Mammary microvascular endothelial cell (primary cell): ENCODE data around the genes ANXA1, C9orf40 and RFK.

DNA sequence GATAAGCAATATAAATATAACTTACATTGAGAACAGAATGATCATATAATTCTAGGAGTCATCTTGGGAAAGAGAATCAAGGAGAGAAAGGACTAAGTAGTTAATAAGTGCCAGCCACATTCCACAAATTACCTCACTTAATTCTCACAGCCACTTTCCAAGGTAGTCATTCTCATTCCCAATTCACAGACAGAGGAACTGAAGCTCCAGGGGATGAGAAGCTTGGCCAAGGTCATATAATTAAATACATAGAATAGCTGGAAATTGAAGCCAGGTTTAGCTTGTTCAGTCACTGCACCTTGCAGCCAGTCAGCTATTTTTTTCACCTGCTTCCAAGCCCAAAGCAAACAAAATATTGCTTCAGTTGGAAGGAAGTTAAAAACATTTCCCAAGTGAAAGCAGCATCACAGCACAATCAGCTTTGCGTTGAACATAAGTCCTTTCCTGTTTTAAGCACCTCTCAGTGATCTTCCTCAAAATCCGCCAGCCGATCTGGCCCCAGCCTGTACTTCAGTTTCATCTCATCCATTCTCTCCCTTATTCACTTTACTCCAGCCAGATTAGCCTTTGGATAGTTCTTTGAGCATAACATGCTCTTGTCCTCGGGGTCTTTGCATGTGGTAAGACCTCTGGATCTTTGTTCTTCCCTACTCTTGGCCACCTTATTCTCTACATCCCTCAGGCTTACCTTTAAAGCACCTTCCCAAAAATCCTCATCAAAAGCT lies 4.8 kb downstream of the ALDH1A1 start:
- RAMPAGE, long total RNA = no peak

GRCh38 chr9:73131816-73132965 lies 19.5 kb upstream of the ANXA1 start:
- RAMPAGE, long total RNA = no peak

DNA sequence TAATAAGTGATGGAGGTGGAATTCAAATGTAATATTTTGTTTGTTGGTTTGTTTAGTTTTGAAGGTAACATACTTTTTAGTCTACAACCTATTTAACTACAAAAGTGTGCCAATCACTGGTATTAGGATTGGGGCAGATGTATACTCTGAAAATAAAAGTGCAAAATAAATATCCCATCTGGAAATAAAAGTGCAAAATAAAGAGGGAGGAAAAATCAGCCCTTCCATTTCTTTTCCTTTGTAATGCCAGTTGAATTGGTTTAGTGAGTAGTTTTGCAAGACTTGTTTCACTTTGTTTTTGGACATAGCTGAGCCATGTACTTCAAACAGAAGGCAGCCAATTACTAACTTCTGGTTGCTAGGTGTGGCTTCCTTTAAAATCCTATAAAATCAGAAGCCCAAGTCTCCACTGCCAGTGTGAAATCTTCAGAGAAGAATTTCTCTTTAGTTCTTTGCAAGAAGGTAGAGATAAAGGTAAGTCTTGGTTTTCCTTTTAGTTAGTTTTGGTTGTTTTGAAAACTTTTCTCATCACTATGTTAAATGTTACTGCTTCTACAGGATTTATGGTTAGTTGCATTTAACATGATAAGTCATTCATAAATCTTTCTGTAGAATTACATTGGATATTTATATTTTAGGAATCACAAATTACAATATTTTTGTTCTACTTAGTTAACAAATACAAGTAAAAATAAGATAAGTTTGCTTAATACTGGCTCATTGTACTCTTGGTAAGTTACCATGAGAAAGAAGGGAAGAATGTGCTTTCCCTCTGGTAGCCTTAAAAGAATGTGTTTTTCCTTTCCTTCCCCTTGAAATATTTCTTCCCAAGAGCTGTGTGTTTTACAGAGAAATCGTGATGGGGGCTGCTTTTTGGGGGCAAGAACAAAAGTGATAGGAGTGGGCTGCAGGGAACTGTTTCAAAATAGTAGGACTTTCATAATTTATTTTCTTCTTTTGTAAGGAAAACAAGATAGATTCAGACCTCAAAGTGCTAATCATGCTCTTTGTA lies at the start of gene ANXA1:
Gene ANXA1 (plus strand): TSS at position 415 of the 1,012 bp plus-strand sequence.
- RAMPAGE, long total RNA = start-site peak on the plus strand centred at position 394 of the sequence, 54 bp wide, 26,743 and 13,263 reads in 2 replicates

DNA sequence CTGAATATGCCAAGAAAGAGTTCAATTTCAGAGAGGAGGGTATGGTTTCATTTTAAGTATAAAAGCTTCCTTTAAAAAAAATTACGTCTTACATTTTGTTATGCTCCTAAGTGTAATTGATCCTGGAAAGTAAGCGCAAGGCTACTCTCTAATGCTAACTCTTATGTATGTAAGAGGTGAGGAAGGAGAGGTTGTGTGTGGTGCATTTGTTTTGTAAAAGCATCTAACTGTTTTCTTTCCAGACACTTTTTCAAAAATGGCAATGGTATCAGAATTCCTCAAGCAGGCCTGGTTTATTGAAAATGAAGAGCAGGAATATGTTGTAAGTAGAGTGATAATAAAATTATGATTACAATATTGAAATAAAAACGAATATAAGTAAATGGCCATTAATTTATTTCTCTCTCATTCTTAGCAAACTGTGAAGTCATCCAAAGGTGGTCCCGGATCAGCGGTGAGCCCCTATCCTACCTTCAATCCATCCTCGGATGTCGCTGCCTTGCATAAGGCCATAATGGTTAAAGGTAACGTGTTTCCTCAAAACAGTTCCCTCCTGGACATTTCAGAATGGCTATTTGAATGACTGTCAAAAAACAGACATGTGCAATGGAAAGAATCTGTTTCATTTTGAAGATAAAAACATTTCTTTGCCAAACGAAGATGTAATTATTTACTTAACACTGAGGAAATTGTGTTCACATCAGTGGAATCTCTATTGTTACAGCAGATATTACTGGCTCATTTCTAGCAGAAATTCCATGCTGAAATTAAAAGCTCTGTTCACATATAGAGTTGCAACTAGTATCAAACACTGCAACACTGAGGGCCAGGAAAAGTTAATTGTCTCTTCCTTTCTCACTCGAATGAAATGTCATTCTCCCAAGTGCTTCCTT lies 6.9 kb downstream of the ANXA1 start:
- RAMPAGE, long total RNA = no peak

DNA sequence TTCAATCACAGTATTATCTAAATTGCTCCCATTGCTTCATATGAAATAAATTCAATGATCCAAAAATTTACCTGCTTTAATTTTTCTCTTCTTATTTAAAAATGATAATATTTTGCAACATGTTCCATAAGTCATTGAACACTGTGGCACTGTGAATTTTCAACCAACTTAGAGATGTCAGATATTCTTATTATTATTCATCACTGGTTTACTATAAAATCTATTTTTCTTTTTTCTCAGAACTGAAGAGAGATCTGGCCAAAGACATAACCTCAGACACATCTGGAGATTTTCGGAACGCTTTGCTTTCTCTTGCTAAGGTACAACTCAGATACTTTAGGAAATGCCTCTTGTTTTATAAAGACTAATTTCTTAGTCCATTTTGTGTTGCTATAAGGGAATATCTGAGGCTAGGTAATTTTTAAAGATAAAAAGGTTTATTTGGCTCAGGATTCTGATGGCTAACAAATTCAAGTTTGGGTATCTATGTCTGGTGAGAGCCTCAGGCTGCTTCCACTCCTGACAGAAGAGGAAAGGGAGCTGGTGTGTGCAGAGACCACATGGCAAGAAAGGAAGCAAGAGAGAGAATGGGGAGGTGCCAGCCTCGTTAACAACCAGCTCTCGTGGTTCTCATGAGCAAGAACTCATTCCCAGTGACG lies 11.0 kb downstream of the ANXA1 start:
- RAMPAGE, long total RNA = no peak

DNA sequence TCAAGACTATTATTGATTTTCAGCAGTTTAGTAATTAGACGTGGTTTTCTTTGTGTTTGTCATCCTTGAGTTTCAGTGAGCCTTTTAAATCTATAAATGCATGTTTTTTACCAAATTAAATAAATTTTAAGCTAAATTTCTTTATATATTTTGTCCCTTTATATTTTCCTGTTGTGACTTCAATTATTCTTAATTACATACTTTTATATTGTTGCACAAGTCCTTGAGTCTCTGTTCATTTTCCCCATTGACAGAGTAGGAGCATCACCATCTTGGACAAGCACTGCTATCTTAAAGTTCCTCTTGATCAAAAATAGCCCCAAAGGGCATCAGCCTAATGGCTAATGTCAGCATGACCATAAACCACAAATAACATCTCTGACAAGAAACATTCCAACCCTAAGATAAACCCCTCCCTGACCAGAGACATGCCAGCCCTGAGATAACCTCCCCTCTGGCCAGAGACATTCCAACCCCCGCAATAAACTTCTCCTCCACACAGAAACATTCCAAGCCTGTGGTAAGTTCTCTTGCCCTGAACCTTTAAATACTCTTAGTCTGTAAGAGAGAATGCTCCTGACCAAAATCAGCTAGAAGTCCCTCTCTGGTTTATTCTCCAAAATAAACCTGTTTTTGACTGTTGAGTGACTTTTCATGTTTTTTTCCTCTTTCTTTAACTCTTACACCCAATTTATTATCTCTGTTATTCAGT lies 293.7 kb downstream of the ANXA1 start:
- RAMPAGE, long total RNA = no peak

GRCh38 chr9:74499245-74500312 lies 2.4 kb downstream of the RORB start:
- RAMPAGE, long total RNA = no peak

GRCh38 chr9:74874164-74874363 lies 13.7 kb downstream of the TRPM6 start:
- RAMPAGE, long total RNA = no peak

GRCh38 chr9:74951449-74952080 lies 1.1 kb downstream of the C9orf40 start:
- RAMPAGE, long total RNA = no peak

DNA sequence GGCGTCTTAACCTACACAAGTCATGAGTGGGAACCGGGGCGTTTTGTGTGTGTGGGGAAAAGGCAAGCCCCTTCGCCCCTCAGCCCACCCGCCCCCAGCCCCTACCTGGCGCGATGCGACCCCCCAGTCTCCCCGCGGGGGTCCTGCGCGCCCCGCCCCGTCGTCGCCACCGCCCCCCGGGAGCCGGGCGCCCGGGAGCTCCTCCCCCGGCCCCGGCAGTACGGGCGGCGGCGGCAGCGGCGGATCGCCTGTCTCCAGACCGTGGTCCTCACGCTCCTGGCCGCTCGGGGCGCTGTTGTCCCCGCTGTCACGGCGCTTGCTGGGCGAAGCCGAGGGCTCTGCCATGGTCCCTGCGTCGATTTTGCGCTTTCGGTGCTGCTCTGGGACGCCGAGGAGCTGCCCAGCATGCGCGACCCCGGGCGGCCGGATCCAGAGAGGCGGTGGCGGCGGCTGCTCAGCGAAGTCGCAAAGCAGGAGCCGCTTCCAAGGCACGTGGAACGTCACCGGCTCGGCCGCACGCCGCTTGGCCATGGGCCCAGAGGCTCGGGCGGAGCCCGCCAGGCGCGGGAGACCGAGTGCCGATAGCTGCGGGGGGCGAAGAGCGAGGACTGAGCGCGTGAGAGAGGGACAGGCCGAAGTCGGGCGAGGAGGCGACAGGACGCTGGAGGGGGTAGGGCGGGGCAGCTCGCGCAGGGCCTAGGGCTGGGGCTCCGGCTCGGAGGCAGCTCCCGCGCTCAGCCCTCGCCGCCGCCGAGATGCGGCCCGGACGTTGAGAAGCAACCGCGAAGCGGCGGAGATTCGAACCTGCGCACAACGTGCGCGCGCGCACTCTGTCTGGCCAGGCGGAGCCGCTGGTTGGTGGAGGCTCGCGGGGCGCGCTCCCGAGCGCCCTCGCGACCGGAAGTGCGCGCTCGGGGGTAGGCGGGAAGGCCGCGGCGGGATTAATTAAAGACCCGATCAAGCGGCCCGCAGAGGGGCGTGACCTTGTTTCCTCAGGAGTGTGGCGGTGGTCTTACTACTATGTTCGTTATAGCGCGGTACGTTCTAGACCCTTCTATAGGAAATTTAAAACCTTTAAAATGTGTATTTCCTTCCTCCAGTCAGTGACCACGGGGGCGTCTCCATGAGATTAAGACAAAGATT lies at the start of gene C9orf40:
Gene C9orf40 (minus strand): TSS at position 832 of the 1,143 bp plus-strand sequence.
- RAMPAGE, long total RNA = start-site peak on the plus strand centred at position 319 of the sequence, 31 bp wide, 15 and 9 reads in 2 replicates; start-site peak on the minus strand centred at position 805 of the sequence, 106 bp wide, 55 and 17 reads in 2 replicates

- RAMPAGE, long total RNA = no peak
Measured at GRCh38 chr9:74999262-75000060, 28.6 kb downstream of the CARNMT1 start.

DNA sequence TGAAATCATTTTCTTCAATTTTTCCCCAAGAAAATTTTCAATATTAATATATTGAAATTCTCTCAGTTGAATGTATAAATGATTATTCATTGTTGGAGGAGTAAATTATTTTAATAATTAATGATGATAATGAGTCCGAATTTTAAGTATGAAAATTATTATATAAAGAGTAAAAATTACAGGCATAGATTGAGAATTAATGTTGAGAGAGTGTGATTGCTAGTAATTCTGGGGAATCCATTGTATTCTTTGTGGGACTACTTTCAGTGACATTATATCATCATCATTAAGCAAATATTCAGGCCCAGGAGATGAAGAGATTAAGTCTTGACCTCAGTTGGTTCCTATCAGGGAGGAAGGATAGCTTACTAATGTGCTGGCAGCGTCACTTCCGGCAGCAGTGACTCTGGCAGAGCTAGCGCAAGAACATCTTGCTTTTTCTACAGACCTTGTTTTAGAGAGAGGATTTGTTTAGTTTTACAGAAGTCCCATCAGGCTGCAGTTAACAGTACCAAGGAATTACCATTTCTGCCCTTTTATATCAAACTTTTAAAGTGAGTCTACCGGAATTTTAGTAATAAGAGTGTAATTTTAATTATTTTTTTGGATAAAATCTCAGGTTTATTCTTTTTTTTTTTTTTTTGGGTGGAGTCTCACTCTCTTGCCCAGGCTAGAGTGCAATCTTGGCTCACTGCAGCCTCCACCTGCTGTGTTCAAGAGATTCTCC lies 20.2 kb downstream of the OSTF1 start:
- RAMPAGE, long total RNA = no peak

GRCh38 chr9:75455366-75455825 lies 367.1 kb downstream of the OSTF1 start:
- RAMPAGE, long total RNA = no peak

DNA sequence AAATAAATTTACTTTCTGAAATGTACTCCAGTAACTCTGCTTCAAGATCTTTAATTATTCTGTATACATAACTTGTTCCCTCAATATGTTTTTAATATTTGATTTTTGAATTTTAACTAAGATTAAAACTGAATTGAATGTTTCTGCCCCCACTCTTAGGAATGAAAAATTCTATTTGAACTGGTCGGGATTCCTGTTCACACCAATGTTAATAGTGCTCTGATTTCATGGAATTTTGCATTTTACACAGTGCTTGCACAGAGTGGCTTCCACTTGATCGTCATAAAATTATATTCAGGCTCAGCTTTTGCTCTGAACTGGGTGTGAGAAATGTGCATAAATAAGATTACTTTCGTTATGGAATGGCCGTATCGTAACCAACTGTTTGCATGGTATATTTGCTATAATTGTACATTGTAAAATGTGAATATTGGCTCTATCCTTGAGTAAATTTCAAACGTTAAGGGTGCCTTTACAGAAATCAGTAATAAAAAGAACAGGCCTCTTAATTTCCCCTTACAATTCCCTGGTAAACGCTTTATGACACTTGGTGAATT lies 240.9 kb downstream of the RFK start:
- RAMPAGE, long total RNA = no peak

GRCh38 chr9:76257128-76257757 lies 137.0 kb downstream of the RFK start:
- RAMPAGE, long total RNA = no peak

DNA sequence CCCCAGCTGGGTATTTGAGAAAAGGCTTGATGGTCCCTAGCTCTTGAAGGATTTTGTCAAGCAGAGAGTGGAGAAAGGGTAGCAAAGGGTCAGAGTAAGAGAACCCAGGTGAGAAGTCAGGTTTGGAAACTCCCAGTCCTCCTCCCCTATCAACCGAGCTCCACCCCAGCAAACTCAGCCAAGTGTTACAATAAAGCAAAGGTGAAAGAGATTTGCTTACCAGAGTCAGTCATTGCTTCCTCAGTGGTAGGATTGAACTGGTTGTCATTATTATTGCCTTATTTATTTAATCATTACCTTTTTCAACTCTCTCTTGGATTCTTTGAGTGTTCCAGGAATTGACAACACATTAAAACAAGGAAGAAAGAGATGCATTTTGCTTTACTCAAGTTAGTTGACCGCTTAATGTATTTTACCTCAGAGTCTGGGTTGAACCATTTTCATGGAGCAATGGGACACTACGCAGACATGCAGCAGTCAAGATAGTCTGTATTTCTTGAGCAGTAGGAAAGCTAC lies 80.4 kb downstream of the RFK start:
- RAMPAGE, long total RNA = no peak

DNA sequence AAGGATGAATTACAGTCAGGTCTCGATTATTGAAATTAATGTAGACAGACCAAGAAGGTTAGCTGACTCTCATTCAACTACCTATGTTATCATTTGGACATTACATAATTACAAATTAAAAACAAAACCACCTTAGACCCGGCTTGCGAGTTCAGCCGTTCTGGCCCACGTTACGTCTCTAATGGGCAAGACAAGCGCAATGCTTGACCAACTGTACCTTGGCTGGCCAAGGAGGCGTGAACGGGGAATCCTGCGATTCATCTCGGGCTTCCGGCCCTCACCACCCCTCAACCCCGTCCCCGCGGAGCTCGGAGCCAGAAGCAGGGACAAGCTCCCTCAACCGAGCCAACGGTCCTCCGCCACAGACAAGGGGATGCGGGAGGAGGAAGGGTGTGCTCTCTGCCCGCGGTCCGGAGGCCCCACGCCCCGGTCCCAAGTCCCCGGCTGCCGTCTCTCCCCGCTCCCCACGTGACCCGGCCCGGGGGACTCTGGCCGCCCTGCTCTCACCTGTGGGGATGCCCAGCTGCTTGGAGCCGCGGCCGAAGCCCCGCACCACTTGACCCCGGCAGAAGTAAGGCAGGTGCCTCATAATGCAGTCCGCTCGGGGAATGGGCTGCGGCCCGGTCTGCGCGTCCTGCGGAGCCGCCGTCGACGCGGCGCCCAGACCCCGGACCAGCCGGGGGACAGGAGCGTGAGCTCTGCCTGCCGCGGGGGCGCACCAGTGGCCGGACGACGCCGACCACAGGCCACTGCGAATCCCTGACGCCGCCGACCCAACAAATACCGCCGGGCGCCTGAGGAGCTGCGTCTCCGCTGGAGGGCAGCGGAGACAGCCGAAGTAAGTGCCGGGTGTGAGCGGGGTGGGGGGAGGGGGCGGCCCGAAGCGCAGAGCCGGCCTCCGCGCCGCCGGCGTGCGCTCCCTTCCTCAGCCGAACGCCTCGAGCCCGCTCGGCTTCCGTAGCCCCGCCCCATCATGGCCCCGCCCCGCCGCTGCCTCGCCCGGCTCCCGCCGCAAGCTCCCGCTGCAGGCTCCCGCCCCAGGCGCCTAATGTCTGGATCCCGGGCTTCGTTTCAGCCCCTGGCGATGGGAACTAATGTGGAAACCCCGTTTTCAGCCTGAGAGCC lies at the start of gene RFK:
Gene RFK (minus strand): TSS at position 844 of the 1,125 bp plus-strand sequence.
- RAMPAGE, long total RNA = no peak

DNA sequence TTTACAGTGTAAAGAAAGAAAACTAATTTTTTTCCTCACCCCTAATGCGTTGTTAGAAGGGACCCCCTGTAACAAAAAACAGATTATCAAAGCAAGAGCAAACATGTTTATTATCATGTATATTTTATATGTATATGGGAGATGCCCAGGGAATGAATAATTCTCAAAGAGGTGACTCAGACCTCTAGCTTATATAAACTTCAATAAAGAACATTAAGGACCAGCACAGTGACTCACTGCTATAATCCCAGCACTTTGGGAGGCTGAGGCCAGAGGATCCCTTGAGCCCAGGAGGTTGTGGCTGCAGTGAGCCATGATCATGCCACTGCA lies 7.3 kb upstream of the RFK start:
- RAMPAGE, long total RNA = no peak

GRCh38 chr9:76495237-76495912 lies 36.4 kb downstream of the GCNT1 start:
- RAMPAGE, long total RNA = no peak

DNA sequence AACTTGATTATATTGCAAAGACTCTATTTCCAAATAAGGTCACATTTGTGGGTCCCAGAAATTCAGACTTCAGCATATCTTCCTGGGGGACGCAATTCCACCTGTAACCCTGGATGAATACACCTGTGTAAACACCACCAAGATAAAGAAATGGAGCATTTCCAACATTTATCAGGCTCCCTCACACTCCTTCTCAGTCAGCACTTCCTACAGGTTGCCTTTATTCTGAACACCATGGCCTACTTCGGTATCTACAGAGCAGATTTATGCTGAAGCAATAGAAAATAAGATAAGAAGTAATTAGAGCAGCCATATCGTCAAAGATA lies 127.1 kb downstream of the GCNT1 start:
- RAMPAGE, long total RNA = no peak